Colonic mucosa (tissue), 1 donor: ENCODE measurements around a stretch of chr1.

DNA sequence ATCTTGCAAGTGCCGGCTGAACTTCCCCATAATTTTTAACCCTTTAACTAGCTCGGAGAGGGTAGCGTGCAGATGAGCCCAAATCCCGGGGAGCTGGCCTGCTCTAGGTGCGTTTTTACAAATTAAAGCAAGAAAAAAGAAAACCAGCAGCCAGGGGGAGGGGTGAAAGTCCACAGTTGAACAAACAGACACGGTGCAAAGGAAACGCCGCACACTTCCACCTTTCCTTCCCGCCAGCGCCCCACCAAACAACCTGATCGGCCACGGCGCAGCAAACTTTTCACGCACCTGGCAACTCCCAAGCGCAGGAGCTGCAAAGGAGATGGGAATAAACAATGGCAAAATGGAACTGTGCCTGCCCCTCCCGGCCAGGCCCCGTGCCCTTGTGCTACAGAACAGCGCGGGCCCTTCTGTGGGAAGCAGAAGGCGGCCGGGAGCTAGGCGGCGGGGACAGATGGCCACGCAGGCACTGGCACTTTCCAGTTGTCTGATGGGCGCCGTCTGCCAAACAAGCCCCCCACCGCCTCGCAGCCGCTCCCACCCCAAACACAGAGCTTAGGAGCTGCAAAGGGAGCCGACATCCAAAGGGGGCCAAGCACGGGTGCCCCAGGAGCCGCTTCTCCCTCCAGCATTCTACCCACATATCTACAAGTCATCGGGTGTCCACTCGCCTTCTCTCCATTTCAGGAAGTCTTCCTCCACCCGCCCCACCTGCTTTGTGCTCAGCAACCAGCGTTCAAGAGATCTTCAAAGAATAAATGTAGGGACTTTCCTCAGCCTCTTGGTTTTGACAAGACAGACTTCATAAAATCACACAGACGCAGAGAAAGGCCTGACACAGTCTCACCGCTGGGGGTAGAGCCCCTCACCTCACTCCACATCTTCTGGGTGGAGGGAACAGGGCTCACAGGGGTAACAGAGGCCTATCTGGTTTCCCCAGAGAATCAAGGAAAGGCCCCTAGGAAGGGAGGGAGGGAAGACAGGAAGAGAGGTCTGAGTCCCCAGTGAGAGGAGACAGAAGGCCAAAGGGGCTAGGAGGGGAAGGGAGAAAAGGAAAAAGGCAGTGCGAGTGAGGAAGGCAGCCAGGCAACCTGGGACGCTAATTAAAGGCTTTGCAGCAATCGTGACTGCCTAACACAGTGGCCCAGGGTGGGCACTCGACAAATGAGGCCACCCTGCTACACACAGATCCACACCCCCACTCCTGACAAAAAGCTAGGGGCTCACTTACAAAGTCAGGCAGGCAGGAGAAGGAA, 156.6 kb downstream of the MRPL37 start:
- PRO-cap = bidirectional peak, plus-strand start at position 817 of the sequence, minus-strand start at position 685 of the sequence

DNA sequence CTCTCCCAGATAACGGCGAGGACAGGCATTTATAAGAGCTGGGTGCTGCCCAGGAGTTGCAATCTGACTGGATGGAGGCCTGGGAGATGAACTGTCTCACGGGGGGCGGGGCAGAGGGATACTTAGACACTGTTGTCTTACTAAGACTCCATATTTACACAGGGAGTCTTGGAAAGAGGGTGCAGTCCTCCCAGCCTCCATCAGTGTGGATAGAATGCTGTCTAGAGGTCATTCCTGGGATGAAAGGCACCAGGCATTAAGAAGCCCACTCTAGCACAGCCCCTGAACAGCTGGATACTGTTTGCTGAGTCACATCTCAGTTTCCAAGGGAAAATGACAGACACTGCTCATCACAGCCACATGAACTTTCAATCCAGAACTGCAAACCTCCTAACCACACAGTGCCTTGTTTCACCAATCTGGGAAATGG, 162.9 kb downstream of the MRPL37 start:
- PRO-cap = no peak

DNA sequence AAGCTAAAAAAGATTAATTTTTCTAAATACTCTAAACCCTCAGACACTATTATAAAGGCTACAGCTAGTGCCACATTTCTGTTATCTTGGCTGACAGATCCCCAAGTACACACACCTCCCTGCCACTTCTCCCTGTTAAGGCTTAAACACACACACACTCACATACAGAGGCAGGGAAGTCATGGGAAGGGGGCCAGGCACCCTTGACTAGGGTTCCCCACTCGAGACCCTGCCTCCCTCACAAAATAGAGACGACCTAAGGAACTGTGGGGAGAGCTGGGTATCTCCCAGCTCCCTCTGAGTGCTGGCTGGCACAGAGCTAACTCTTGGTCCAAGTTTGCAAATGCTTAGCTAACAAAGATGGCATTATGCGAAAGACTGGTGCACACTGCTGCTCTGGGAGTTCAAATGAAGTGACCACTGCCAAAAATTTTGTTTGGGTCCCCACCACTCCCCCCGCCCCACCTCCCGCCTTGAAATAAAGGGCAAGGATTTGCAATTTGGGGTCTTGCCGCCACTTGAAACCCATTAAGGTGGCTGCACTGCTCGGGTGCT, 151.6 kb upstream of the ACOT11 start:
- PRO-cap = no peak

GRCh38 chr1:54487361-54488785, 60.2 kb upstream of the ACOT11 start:
- PRO-cap = bidirectional peak, plus-strand start at chr1:54488534, minus-strand start at chr1:54488316

DNA sequence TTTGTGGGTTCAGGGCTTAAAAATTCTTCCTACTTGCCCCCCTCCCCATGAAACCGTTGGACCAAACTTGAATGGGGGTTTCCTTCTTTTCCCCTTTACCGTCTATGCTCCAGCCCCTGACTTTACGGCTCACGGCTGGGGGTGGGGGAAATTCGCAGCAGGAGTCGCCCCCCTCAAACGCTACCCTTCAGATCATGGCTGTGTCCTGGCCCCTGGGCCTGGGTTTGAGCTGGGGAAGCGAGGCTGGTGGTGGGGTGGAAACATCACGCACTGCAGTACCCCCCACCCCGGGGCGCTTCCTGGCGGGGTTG, 59.3 kb upstream of the ACOT11 start:
- PRO-cap = no peak

- PRO-cap = bidirectional peak, plus-strand start at chr1:54542236, minus-strand start at chr1:54542079; bidirectional peak, plus-strand start at chr1:54542751, minus-strand start at chr1:54542700
These were observed 5.9 kb upstream of the ACOT11 start for GRCh38 chr1:54541741-54542864.

DNA sequence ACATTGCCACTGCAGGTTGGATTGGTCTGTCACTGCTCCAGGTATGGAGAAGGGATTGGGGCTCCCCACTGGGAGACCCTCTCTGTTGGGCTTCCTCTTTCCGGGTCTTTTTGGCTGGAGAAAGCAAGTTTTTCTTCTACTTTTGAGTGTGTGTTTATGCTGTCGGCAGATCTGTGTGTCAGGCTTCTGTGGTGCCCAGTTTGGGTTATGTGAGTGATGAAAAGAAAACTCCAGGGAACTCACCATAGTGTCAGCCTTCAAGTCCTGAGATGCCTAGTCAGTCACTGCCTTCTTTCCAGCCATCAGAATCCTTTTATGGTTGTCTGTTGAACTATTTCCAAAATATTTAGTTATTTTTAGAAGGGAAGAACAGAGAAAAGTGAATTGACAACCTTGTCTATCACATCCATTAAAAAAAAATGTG, 4.7 kb downstream of the MROH7 start:
- PRO-cap = no peak

- PRO-cap = no peak
These were observed 27.0 kb downstream of the MROH7 start for GRCh38 chr1:54668687-54668944.

DNA sequence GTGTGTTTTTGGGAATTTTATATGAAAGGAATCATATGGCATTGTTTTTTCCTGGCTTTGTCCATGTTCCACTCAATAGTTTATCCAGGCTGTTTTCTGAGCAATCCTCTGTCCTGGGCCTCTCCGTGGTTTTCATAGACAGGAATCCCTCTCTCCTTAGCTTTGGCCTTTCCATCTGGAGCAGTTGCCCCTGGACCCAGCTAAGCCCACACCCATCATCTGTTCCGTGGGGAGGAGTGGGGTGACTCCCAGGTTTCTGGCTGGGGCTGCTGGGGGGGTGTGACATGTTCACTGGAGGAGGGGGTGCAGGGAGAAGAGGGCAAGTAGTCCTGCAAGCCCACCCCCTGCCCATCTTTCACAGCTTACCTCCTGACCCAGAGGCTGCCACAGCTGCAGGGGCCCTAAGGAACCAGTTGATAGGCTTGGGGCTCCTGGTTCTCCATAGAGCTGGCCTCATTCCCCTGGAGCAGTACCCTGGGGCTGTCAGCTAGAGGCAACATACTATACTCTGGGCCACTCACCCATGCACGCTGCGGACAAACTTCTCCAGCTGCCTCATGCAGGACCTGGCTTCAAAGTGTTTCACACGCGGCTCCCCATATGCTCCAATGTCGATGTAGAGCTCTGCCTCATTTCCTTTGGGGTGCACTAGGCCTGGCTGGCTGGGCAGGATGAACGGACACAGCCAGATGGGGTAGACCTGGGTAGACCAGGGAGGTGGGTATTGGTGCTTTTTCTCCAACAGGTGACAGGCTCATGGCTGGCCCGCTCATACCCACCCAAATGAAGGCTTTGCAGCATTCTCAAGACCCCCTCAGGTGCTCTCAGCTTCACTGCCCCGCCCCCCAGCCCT, 33.9 kb downstream of the DHCR24 start:
- PRO-cap = no peak

GRCh38 chr1:54885931-54886253, 1.1 kb downstream of the DHCR24 start:
- PRO-cap = no peak

DNA sequence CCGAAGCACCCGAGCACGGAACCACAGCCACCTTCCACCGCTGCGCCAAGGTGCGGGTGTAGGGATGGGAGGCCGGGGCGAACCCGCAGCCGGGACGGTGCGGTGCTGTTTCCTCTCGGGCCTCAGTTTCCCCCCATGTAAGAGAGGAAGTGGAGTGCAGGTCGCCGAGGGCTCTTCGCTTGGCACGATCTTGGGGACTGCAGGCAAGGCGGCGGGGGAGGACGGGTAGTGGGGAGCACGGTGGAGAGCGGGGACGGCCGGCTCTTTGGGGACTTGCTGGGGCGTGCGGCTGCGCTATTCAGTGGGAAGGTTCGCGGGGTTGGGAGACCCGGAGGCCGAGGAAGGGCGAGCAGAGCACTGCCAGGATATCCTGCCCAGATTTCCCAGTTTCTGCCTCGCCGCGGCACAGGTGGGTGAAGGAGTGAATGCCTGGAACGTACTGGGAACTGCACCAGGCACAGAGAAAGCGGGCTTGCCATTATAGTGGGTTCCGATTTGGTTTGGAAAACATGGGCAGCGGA, 707 bp downstream of the PCSK9 start:
- PRO-cap = unidirectional peak, minus-strand start at position 192 of the sequence

DNA sequence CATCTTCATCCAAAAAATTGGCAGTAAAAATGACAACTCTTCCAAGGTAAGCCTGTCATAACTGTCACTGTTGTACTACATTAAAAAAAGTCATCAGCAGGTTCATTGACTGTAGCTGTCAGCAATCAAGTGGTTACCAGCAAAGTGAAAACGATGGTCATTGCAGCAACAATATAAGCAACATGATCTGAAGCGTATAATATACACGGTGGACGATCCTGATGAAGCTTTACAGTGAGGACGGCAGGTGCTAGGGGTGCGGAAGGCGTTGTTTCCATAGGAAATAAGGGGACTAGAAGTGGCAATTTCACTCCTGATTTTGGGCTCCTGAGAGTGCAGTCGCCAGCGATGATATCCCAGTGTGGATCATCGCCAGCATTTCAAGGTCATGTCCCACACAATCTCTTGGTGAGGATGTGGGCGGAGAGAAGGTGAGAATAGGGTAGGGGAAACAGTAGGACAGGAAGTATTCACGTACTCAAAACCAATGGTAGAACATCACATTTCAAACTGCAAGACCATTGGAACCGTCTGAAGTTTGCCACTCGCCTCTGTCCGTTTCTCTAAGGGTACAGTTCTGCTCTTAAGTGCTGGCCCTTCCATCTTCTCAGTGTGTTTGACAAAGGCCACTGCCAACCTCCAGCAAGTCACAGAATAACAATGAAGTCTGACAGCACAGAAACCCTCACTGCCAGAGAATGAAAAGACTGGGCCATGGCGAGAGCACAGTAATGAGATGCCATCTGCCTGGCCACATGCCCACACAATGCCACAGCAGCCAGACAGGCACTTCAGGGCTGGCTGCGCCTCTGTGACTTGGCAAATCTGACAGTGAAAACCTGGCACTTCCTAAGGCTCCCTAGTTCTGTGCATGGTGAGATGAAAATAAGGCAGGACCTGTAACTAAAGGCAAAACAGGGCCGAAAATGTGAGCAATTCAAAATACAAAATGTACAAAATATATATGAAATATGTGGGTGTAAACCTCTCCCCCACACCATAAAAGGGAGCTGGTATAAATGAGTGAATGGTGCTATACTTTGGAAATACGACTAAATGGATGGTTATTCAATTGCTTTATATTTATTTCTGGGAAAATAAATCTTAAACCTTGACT, 27.9 kb downstream of the PCSK9 start:
- PRO-cap = no peak

DNA sequence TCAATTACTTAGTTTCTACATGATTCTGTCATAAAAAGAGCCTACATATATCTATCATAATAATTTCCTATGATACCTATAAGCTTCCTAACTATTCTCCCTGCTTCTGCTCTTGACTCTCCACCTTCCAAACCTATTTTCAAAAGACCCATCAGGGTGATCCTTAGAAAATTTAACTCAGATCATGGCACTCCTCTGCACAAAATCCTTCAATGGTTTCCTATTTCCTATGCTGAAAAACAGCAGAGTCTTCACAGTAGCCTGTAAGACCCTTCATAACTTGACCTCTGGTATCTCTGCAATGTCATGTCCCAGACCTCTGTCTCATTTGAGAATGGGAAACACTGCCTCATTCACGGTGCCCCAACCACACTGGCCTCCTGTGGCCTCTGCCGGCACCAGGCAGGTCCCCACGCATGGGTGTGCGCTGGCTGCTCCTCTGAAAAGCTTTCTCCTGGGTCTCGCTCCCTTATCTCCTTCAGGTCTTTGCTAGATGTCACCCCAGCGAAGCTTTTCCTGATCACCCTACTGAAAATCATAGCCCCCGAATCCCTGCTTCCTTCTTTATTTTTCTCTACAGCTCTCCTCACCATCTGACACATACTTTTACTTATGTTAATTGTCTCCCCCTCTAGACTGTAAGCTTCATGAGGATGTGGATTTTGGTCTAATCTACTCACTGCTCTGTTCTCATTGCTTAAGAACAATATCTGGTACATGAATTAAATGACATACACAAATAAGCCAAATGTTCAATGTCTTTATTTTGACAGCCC, 86.7 kb downstream of the PCSK9 start:
- PRO-cap = no peak

- PRO-cap = no peak
These were observed 76.7 kb downstream of the USP24 start for GRCh38 chr1:55138169-55139177.

GRCh38 chr1:55216021-55216619, 956 bp upstream of the USP24 start:
- PRO-cap = no peak

DNA sequence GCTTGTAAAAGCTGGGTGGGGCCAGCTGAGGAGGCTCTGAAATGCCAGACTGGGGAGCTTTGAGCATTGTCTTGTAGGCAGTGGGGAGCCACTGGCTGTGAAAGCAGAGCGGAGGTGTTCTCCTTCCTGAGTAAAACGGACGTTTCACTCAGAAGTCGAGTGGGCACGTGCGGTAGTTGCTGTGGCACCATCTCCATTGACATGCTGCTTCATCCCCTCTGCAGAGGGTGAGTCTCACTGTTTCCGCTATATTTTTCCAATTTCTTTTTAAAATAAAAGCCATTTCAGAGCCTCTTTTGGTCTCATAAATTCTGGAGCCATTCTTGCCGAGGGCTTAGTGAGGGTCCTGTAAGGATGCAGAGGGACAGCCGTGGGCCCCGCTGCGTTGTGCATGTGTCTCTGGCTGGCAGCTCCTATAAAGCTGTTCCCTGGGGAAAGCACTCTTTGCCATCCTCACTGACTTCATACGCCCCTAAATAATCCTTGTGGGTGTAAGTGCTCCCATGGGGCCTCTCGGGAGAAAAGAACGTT, 72.8 kb upstream of the USP24 start:
- PRO-cap = no peak

DNA sequence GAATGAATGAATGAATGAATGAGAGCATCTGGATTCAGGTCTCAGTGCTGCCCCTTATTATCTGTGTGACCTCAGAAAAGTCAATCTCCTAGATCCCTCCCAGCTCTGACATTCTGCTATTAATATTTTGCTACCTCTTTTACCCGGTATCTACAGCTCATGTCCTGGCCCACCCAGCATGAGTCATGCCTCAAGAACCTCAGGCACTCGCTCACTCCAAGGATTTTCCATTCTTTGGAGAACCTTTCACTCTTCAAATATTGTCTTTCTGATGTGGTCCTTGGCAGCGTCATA, 213.8 kb upstream of the USP24 start:
- PRO-cap = no peak

GRCh38 chr1:55463561-55464393, 248.6 kb upstream of the USP24 start:
- PRO-cap = no peak

- PRO-cap = no peak
These were observed 170.2 kb downstream of the PLPP3 start for GRCh38 chr1:56408818-56409809.

DNA sequence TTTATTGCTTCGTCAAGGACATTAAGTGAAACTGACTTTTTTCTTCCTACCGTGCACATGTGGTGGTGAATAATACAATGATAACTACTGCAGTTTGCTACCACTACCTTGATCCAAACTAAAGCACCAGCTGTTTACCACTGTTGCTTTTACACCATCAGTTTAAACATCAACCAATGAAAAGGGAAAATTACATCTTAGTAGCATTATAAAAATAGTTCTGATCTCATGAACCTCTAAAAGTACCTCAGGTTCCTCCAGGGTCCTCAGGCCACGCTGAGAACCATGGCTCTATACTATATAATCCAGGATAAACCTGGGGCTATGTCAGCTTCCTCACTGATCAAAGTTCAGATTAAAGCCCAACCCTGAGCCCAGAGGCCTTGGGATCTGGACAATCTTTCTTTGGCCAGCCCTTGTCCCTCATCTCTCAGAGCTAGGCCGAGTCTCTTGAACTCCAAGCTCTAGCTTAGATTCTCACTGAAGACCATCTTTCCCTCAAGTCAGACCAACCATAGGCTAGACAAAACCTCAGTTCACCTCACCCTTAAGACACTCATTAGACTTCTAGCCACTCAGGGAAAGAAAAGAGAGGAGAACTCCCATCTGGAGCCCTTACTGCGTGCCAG, 168.4 kb downstream of the PLPP3 start:
- PRO-cap = no peak